Metanephros (tissue), 2 donors: ENCODE measurements around the genes DLGAP5, KTN1 and OTX2.

GRCh38 chr14:54790829-54791567 is 111.6 kb downstream of the GCH1 start:
- RAMPAGE, long total RNA, result no peak

DNA sequence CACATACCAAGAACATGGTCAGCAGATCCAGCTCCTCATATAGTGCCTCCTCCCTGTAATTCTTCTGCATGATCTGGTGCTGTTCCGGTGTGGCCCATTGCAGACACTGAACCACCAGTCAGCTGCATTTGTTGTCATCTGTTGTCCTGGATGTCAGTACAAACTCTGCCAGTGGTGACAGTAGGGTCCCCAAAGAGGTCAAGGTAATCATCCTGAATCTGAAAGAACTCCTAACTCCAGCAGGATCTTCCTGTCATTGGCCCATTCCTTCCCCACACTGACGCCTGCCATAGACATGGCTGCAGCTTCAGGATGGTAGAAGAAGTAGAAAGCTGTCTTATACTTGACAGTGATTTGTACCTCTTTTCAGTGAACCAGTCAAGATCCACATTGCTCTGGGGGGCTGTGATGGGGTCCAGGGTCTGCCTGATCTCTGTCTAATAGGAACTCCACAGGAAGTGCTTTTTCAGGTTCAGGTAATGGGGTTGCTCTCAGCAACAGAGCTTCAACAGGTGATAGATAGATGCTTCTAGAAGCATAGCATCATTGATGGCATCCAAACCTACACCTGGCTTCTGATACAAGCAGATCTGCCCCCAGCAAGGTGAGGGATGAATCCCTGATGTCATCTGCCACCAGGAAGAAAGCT is 17.5 kb downstream of the GCH1 start:
- RAMPAGE, long total RNA, result no peak

DNA sequence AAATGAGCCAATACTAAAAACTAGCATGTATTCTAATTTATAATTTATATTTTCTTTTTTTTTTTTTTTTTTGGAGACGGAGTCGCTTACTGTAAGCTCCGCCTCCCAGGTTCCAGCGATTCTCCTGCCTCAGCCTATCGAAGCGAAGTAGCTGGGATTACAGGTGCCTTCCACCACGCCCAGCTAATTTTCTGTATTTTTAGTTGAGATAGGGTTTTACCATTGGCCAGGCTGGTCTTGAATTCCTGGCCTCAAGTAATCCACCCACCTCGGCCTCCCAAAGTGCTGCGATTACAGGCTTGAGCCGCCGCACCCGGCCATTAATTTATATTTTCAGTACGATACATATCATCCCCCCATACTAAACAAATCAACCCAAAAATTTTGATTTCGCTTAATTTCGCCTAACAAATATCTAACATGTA is 2.7 kb downstream of the MAPK1IP1L start:
- RAMPAGE, long total RNA, result no peak

- RAMPAGE, long total RNA, result no peak
Observed at GRCh38 chr14:55128710-55128847, 473 bp upstream of the LGALS3 start.

DNA sequence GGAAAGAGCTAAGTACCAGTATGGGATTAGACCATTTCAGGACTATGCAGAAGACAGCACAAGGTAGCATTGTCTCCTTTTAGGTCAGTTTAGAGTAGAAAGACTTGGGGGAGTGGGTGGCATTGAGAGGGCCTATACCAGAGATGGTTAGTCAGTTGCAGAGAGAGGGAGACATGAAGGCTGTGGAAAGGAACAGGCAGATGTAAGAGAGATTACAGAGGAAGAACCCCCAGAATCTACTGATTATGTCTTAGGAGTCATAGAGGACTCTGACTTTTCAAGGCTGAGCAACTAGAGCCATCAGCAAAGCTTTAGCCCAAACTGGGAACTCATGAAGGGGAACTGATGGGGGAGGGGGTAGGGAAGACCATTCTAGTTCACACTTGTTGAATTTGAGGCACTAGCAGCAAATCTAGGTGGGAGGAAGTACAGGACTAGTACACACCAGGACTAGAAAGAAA is 10.0 kb downstream of the LGALS3 start:
- RAMPAGE, long total RNA, result no peak

- RAMPAGE, long total RNA, result no peak
Observed at GRCh38 chr14:55190849-55192156, at the start of gene DLGAP5. DLGAP5 (minus strand) TSS chr14:55191585.

- RAMPAGE, long total RNA, result no peak
Observed at GRCh38 chr14:55354332-55354821, 57.3 kb downstream of the ATG14 start.

DNA sequence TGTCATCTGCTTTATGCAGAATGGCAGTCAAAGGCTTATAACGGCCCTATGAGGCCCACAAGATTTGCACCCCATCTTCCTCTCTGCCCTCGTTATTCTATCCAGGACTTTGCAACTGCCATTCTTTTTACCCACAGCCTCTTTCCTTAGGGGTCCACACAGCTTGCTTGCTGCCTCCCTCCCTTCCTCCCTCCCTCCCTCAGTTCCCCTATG is 33.3 kb downstream of the ATG14 start:
- RAMPAGE, long total RNA, result no peak

DNA sequence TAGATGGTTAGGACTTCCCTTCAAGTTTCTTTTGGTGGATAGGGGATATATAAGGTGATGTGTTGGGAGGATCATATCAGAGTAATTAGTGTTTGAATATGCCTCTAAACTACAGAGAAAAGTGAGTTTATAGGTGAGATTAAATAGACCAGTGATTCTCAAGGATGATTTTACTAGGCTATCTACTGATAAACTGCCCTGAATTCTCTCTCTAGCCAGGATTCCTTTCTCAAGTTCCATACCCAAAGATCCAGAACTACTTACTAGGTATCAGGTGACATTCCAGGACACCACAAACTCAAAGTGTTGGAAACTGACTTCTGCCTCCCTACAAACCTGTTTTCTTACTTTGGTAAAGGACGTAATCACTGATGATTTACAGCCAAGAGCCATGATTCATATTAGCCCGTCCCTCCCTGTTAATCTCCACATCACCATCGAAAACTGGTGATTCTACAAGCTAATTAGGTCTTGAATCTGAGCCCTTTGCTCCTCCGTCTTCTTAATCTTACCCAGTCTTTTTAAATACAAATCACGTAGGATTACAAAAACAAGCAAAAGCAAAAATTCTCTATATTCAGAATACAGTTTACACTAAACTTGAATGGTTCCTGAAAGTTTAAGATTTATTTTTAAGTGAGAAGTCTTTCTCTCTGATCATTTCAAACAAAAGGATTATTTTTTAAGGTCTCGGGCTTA is 1.0 kb upstream of the ATG14 start:
- RAMPAGE, long total RNA, result no peak

DNA sequence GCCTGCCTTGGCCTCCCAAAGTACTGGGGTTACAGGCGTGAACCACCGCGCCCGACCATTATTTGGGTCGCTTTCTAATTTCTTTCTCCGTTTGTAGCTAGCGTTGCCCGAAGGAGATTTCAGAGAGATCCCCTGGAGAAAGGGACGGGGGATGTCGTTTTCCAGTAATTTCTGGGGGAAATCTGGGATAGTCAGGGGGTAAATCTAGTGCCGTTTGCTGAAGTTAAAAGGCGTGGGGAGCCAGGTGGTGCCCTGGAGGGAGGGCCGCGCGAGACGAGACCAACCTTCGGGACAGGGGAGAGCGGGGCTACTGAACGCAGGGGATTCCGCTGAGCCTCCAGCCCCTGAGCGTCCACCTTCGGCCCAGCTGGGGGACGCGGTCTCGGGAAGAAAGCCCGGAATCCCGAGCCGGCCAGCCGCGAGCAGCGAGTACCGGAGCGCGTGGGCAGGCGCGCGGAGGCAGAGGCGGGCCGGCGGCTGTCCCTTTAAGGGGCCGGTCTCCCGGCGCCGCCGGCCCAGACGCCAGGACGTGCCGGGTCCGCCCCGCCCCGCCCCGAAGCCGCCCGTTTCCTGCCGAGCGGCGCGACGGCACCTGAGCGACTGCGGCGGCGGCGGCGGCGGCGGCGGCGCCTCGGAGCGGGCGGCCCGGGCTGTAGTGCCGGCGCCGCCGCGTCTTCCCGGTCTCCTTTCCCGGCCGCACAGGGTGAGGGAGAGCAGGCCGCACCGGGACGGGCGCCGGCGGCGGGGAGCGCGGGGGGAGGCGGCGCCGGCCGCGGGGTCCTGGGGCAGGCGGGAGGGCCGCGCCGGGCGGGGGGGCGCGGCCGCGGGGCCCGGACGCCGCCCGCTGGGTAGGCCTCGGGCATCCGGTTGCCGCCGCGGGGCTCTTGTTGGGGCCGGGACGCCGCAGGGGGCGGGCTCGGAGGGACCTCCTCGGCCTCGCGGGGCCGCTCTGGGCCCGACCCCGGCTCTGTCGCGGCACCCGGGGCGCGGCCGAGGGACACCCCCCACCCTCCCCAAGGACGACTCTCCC is at the start of gene KTN1:
Gene KTN1 (plus strand): TSS at position 556 of the 1,030 bp plus-strand sequence.
- RAMPAGE, long total RNA, result start-site peak on the minus strand centred at position 443 of the sequence, 122 bp wide, 48 and 9 reads in 2 replicates

- RAMPAGE, long total RNA, result no peak
Observed at GRCh38 chr14:55796486-55797016, 216.5 kb downstream of the KTN1 start.

- RAMPAGE, long total RNA, result no peak
Observed at GRCh38 chr14:56005682-56006230, 112.5 kb upstream of the PELI2 start.

DNA sequence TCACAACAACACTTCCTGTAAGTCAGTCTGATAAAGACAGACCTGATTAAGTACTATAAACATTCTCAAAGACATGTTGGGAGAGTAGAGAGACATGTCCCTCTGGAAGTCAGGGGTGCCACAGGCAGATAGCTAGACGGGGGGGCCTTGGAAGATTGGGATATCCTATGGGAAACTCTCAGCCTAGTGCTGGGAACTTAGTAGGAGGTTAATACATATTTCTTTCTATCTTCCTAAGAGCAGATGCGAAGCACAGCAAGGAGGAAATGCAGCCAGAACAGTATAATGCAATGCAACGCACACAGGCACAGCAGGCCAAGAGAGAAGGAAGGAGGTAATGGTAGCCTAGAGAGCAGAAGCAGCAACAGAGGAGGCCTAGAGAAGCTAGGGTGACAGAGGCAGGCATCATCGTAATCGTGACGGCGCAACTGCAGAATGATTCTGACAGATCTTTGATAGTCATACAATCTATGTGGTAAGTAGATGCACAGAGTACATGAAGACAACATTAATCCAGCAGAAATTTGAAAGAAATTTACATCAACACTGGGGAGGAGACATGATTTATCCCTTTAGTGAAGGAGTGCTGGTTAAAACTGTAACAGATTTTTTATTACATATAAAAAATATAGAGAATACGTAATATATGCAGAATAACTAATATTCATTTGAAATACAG is 1.7 kb upstream of the PELI2 start:
- RAMPAGE, long total RNA, result no peak

DNA sequence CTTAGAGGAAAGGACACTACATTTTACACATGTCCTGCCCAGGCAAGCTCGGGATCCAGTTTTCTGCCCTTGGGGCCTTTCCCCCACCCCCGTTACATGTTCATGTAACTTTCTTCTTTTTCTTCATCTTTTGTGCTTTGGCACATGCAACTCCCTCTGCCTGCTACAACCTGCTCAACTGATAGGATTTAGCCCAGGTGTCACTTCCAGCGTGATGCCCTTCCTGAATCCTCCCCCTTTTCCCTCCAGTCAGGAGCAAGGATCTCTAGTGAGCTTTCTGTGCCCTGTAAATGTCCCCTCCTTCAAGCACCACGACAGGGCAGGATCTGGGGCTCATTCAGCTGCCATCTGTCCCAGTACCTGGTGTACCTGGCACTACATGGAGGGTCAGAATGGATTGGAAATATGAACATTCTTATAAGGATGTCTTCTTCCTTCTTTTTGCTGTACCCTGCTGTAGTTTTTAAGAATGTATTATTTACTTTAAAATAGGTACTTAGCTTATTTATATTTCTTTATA is 15.4 kb downstream of the PELI2 start:
- RAMPAGE, long total RNA, result no peak

- RAMPAGE, long total RNA, result no peak
Observed at GRCh38 chr14:56297205-56298099, 179.2 kb downstream of the PELI2 start.

DNA sequence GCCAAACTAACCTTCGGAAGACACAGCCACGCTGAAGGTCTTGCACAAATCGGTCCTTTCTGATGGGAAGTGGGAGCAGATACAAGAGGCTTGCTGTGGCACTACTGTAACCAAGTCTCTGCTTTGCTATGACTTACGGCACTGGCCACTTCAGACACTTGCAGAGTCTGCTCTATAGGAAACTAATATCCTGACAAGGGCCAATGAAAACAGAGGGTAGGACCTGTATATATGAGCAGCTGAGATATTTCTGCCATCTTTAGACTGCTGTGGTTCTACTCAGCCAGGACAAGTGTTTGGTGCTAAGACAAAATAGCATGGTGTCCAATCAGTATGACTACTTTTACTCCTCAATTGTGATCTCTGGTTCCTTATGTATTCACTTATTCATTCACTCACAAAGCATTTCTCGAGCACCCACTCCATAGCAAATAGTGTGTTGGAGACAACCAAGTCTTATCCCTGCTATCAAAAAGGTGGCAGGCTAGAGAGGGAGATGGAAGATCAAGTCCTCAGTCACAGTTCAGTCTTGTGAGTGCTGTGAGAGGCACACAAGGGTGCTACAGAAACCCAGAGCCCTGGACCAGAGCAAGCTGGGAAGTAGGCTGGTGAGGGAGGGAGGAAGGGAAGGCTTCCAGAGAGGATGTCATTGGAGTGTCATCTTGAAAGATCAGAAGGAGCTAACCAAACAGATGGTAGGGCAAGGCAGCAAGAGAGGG is 58.0 kb downstream of the TMEM260 start:
- RAMPAGE, long total RNA, result no peak

- RAMPAGE, long total RNA, result no peak
Observed at GRCh38 chr14:56703874-56704303, 106.4 kb downstream of the OTX2 start.

DNA sequence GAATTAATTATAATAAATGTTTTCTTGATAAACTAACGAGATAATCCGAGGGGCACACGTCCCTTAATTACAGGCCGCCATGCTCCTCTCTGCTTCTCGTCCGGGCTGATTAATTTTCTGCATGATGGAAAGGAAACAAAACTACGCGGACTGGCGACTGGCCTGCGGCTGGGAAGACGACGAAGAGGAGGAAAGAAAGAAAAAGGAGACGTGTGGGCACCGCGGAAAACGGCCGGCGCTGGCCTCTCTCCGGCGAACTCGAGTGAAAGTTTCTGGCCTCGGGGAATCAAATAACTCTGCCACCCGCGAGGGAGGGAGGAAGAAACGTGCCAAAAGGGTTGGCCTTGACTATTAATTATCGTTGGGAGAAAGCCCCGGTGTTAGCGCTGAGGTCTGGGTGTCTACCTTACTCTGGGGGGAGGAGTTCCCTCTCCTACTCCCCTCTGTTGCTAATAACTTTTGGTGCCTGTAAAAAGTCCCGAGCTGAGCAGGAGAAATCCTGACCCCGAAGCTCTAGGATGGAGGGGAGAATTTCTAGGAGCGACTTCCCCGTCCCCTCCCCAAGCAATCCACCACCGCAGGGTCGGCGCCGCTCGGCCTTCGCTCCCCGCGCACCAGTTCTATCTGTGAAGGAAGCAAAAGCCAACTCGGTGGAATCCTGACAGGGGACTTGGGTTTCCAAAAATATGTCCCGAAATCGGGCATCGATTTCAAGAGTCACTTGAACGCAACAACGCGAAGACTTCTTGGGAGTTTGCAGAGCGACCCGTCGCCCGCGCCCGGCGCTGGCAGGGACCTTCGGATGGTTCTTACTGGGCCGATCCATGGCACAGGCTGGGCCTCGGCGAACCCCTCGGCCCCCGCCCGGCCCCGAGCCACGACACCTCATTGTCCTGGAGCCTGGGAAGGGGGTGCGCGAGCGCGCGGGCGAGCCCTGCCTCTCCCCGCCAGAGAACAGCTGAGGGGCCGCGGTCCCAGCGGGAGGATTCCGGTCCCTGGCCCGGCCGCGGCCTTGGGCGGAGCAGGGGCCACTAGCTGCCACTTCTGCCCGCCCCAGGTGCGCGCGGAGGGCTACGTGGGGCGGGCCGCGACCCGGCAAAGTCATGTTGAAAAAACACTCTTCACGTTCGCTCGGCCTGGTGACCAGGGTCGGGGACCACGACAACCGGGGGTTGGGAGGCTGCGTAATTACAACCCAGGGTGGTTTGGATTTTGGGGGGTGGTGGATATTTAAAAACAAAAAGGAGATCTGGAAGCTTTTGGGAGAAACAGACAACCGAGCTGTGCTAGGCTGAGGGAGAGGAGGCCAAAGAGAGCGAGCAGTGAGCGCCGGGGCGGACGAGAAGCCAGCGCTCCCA is 1.6 kb downstream of the OTX2 start:
- RAMPAGE, long total RNA, result no peak

DNA sequence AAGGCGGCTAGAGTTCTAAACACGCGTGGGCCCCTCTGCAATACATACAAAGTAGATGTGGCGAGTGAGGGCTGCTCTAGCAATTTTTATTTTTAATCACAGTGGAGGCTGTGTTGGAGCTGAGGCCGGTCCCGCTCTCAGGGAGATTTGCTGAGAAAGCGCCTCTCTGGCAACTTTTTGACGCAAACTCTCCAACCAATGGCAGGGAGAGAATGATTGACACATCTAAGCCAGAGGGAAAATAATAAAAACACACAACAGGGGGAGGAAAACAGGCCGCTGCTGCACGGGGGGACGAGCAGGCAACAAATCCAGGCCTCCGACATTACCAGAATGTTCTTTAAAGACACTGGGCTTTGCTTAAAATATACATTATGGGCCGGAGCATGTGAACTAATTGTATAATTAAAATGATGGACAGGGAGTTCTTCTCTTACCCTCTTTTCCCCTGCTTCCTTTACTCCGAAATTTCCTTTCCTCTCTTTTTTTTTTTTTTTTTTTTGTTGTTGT is at the start of gene OTX2:
Gene OTX2 (minus strand): TSS at position 152 of the 510 bp plus-strand sequence.
- RAMPAGE, long total RNA, result no peak

- RAMPAGE, long total RNA, result no peak
Observed at GRCh38 chr14:57389400-57390128, 822 bp upstream of the NAA30 start.